Aorta (tissue), 1 donor: Measurements from ENCODE around the gene IL22RA1.

DNA sequence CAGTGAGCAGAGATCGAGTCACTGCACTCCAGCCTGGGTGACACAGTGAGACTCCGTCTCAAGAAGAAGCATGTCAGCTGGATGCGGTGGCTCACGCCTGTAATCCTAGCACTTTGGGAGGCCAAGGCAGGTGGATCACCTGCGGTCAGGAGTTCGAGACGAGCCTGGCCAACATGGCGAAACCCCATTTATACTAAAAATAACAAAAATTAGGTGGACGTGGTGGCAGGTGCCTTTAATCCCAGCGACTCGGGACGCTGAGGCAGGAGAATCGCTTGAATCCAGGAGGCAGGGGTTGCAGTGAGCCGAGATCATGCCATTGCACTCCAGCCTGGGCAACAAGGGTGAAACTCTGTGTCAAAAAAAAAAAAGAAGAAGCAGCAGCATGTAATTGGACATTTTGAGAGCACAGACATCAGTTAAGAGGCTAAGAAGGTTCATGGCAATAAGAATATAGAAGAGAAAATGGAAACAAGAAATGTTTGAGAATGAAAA, 11.9 kb upstream of the ELOA start:
- PRO-cap = no peak

DNA sequence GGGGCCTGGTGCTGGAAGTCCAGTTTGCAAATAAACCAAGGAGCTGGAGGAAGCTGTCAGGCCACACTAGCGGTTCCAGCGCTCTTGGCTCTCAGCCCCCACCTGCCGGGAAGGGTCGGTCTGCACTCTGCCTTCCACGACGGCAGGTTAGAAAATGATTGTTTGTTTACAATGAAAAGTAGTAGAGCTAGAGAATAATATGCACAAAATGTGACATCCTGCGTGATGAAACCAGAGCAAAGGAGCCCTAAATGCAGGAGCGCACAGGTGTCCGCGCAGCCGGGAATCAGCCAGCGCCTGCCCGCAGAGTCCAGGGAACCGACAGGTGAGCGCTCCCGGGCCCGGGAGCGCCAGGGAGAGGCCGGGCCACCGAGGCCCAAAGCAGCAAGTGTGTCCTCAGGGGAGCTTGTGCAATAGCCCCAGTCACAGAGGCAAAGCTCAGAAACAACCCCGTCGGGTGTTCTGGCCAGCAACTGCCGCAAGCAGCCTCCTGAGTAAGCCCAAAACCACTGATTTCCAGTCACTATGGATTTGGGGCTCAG, 723 bp upstream of the GALE start:
- PRO-cap = no peak

GRCh38 chr1:23902535-23903114, 10.5 kb downstream of the CNR2 start:
- PRO-cap = no peak

DNA sequence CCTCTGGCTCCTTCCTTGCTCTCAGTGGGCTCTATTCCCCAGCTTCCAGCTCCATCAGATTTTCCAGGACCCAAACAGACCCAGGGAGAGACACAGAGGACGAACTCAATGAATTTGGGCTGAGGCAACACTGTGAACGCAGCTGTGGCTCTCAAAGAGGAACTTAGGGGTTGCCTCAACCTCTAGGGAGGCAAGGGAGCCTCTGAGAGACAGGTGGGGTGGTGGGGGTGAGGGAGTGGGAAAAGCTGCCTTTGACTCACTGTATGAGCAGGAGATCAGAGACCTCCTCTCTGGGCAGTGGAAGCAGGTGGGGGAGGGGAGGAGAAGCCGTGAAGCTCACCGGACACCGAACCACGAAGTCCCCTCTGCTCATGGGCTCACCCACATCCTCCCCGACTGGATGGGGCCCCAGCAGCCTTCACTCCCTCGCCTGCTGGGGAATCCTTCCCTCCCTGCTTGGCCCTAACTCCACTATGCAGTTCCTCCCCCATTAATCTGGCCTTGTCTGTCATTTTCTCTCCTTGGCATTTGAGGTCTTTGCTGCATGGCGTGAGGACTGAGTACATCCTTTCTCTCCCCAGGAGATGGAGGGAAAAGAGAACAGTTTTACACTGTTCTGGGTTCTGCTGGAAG, 4.3 kb downstream of the CNR2 start:
- PRO-cap = no peak

DNA sequence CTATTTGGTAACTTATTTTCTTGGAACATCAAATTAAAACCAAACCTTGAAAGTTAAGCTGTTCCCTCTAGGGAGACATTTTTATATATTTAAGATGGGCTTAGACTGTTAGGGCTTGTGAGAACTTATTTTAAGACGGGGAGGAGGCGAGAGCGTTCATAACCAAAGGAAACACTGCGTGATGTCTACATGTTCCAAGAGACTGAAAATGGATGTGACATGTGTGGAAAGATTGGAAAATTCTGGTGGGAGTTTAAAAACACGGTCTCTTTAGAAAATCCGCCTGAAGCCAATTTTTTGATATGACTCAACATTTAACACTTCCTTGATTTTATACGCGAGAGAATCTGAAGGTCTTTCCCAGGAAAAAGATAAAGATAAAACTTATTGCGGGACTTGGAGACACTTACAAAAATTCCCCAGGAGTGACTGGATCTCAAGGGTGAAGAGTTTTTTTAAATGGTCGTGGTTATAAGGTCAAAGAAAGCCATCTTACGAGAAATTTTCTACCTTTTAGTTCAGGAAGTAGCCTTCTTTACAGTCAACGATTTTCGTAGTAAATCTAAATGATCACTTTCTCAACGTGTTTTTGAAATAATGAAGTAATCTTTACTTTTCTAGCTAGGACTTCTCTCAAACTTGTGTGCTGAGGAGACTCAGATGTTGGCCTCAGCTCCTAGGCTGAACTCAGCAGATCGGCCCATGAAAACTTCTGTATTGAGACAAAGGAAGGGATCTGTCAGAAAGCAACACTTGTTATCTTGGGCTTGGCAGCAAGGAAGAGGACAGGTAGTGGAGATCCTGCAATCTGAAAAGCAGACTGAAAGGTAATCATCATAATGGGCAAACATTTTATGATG, 910 bp downstream of the PNRC2 start:
- PRO-cap = no peak

DNA sequence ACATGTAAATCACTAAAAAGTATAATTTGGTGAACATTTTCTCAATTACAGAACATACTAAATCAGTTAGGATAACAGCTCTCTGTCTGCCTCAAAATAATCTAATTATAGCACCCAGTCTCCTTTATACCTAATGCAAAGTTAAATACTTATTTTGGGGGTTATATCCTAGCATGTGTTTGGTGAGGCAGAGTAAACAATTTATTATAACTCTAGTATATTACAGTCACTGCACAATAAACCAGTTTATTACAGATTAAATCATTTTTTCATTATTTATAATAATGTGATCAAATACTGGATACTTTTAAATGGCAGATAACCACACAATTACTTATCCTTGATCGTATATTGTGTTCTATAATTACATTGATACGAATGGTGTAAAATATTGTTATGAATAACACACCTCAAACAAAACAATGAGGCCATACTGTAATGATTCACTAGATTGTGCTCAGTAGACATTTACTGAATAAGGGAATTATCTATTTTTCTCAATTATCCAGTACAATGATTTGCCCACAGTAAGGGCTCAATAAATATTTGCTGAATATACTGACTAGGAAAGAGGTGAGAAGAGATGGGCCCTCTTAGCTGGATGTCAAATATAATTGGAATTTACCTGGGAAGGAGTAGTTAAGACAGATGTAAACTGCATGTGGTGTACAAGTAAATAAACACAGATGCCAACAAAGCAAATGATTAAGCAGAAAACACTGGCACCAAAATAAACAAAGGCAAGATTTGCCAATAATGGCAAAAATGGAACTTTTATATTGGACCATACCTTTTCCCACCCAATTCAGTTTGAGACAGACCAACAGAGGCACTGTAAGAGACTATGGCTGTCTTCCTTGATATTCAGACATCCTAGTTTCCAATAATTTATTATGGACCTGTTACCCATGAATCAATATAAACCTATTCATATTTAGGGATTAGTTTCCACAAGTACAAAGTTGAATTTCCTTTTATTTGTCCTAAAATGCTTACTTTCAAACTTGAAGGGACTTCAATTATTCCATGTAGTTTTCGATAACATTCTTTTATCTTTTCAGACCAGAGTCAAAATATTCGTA, 7.2 kb downstream of the PNRC2 start:
- PRO-cap = no peak

DNA sequence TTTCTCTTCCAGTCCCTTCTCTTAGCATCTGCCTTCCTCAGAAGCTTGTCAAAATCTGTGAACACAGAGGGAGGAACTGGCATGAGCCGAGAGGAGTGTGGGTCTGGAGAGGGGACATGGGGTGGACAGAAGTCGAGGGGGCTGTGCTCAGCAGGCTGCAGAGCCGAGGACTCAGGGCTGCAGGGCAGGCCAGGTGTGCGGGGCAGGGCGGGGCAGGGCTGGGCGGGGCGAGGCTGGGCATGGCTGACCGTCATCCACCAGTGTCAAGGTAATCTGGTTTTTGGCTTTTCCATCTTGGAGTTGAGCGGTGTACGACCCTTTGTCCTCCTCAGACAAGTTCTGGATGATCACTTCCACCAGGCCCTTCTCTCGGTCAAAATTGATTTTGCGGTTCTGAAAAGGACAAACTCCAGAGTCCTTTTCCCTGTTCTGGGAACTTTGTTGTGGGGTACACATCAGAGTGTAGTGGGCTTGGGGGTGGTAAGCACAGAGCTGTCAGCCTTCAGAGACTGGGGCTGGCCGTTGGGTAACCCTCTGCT, 43.9 kb downstream of the MYOM3 start:
- PRO-cap = no peak

GRCh38 chr1:24105000-24105688, 6.8 kb downstream of the MYOM3 start:
- PRO-cap = no peak

- PRO-cap = unidirectional peak, minus-strand start at chr1:24108964
Measured at GRCh38 chr1:24108289-24109428, 3.3 kb downstream of the MYOM3 start.

DNA sequence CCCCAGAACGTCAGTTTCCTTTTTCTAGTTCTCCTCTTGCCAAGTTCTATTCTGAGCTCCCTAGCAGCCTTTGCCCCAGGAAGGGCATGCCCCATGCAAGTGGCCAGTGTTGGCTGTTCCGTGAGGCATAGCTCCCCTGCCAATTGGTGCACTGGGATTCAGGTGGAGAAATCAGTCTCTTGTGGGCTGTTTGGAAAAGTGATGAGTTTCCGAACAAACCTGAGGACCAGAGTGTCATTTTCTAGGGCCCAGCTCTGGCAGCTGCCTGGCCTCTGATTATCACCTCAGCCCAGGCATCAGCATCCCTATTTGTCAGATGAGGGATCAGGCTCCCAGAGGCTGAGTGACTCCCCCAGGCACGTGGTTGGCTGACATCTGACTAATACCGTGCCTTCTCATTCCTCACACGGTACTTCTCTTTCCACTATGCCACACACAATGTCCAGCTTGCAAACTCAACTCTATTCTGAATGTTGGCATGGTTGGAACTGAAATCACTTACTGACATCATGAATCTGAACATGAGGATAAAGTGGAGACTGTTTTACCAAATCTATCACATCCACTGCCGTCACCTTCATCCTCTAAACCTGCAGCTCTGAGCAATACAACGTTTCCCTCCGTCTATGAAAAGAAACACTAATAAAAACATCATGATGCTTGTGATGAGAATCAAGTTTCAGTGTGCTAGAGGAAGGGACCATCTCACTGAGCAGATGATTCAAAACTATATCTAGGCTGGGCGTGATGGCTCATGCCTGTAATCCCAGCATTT, 14.4 kb upstream of the MYOM3 start:
- PRO-cap = no peak

GRCh38 chr1:24142330-24143570, at the start of gene IL22RA1:
Gene IL22RA1, minus strand, starts transcription at chr1:24143140.
- PRO-cap = no peak

DNA sequence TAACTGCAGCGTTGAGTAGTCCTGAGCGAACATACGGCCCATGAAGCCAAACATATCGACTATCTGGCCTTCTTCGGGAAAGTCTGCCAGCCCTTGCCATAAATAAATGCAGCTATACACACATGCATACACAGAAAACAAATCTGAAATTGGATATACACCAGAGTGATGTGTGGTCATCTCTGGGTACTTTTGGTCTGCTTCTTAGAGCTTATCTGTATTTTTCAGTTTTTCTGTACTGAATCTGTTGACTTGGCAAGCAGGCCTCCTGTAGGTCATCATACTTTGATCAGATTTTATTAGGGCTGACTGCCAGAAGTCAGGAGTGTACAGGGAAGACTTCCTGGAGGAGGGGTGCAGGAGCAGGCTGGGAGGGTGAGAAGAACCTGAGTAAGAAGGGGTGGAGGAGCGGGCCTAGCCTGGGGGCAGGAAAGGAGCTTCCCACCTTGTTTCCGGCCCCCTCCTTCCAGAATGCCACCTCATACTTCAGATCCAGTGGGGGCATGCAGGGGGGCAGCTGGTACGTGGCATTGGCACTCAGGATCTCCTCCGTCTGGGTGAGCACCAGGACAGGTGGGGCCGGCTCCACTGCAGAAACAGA, 18.3 kb upstream of the IL22RA1 start:
- PRO-cap = no peak

DNA sequence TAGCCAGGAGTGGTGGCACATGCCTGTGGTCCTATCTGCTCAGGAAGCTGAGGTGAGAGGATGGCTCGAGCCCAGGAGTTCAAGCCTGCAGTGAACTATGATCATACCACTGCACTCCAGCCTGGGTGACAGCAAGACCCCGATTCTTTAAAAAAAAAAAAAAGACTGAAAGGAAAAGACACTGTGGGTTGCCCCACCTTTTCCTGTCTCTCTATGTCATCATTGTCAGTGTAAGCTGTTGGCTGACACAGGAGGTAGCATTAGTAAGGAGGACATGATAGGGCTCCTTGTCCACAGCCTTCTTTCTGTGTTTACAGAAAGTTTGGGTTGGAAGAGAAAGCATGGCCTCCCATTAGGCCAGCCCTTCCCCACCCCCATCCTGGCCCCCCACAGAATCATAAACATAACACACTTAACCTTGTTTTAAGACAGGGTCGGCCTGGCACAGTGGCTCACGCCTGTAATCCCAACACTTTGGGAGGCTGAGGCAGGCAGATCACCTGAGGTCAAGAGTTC, 20.6 kb upstream of the RCAN3 start:
- PRO-cap = no peak

DNA sequence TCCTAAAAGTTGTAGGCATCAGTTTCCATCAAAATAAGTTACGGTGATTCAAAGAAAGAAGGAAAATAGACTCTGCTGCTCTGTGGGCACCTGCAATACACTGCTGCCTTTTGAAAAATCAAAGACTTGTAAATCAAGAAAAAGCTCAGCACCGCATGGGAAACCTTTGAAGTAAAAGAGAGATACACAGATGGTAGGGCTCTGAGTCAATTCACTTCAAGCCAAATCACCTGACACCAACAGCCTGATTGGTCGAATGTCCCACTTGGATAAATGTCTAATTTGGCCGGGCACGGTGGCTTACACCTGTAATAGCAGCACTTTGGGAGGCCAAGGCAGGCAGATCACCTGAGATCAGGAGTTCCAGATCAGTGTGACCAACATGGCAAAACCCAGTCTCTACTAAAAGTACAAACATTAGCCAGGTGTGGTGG, 19.2 kb upstream of the RCAN3 start:
- PRO-cap = no peak

DNA sequence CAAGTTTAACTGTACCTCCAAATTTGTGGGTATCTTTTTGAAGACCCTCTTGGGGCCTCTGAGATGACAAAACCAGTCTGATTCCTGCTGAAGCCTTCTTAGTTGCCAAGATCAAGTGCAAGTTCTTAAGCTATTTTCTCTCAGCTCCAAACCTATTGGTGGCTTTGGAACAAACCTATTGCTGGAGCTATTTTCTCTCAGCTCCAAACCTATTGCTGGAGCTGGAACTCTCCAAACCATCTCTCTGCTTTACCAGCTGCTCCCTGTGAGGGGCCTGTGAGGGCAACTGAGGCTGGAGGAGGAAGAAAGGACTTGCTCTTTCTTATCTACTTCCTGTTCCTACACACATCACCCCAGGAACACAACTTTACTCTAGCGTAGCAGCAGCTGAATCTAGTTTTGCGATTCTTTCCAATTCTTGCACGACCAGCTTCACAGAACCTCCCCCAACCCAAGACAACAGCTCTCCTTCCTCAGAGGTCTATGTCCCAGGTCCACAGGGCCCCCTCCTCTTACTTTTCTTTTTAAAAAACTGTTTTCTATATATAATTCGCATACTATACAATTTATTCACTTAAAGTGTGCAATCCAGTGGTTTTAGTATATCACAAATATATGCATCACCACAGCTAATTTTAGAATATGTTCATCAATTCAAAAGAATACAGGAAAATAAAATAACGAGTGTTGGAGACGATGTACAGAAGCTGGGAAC, 15.9 kb upstream of the RCAN3 start:
- PRO-cap = no peak

DNA sequence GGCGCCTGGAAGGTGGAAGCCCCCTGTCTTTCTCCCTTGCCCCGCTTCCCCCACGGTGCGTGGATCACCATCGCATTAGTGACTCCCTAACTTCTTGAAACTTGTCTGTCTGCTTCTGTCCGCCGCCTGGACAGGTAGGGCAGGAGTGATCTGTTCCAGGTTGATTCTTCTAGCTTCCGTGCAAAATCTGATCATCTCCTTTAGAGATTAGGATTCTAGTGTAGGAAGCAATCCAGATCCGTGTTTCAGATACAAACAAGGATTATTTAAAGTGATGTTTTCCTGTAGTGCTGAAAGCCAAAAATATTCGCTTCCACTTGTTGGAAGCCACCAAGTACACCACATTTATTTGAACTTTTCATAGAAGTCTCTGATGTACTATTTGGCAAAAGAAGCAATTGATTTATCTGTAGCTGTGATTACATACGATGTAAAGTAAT, 890 bp downstream of the RCAN3 start:
- PRO-cap = no peak

GRCh38 chr1:24514188-24514587, 11.6 kb downstream of the RCAN3 start:
- PRO-cap = no peak

DNA sequence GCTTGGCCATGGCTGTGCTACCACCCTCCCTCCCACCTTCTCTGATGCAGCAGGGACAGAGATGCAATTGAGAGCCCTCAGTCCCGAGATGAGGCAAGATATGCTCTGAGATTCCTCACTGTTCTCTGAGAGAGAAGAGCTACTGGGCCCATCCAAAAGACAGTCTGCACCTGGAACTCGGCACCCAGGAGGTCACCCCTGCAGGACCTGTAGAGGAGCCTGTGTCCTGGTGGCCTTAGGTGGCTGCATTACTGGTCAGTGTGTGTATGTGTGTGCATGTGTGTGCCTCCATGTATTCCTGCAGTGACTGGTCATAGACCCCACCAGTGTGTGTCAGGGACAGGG, 33.5 kb downstream of the NCMAP start:
- PRO-cap = no peak

- PRO-cap = no peak
Measured at GRCh38 chr1:24655282-24656098, 12.4 kb downstream of the SRRM1 start.

DNA sequence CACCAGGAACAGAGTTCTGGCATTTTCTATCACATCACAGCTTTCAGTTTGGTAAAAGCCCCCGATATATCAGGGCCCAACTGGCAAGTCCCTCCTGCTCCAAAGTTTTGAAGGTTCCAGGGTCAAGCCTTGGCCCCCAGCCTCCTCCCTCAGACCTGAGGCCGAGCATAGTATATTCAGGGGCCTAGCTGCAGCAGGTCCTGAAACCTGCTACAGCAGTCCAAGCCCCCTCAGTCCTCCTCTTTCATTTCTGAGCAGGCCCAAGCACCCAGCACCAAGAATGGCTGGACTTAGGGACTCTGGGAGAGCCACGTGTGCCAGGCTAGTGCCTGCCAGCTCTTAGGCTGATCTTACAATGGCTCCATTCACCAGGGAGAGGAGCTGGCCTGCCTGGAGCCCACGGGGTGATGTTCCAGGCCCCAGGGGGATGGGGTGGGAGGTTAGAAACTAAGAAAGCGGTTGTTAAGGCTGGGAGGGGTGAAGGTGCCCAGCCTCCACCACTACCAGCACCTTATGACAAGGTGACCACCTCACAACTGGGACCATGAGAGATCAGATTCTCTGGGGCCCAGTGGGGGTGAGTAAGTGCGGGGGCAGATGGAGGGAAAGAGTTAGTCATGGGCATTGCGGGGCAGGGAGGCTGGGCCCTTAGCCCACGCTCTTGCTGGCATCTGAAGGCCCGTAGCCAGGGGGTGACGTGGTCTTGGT, 30.4 kb upstream of the CLIC4 start:
- PRO-cap = no peak